ENCODE results near the genes EPOR, ZNF491, ZNF69, ZNF763 and ZNF625.

- PRO-cap, result no peak
These were observed 19.4 kb downstream of the SPC24 start for GRCh38 chr19:11135799-11136916.

- PRO-cap, result no peak
These were observed 16.9 kb downstream of the KANK2 start for GRCh38 chr19:11180495-11180894.

DNA sequence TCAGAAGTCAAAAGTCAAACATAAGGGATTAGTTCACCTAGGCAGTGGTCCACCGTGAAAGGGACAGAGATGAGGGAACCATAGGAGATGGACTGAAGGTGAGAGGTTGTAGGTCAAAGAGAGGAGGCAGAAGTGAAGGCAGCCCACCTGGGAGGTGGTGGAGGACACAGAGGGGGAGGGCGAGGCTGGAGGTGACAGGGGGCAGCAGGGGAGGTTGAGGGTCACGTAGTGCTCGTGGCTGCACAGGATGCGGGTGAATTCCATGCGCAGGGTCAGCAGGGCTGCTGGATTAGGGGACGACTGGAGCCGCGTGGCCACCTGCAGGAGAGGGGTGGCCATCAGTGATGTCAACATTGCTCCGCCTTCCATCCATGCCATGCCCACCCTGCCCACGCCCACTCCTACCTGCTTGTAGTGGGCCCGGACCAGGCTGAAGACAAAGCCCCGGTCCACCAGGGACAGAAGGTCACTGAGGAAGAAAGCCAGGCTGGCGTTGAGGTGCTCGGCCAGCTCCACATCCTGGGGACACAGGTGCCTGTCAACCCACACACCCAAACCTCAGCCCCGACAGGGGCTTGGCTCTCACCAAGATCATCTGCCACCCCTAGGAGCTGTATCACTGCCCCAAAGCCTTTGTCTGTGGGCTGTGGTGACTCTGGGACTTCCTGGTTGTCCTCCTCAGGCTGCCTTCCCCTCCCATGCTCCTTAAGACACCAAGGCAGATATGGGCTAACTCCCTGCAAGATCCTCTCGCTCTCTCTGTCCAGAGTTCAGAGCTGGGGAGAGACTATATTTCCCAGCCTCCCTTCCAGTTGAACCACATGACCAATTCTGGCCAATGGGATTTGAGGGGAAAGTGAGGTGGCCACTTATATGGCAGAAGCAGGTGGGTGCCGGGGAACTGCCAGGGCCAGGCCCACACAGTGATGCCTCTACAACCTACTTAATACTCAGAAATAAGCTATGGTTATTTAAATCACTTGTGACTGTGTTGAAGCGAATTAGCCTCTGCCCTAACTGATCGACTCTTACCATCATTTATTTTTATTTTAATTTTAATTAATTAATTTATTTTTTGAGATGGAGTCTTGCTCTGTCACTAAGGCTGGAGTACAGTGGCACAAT lies 16.5 kb upstream of the ANGPTL8 start:
- PRO-cap, result no peak

DNA sequence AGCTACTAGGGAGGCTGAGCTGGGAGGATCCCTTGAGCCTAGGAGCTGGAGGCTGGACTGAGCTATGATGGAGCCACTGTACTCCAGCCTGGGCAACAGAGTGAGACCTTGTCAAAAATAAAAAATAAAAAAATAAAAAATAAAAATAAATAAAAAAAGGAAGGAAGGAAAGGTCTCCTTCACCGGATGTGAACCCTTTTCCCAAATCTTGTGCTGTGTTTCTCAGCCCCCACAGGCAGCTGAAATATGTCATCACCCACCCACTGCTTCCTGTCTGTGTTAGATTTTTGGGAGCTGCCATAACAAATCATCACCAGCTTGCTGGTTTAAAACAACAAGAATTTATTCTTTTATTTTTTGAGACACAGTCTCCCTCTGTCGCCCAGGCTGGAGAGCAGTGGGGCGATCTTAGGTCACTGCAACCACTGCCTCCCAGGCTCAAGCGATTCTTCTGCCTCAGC lies 9.5 kb upstream of the TSPAN16 start:
- PRO-cap, result no peak

DNA sequence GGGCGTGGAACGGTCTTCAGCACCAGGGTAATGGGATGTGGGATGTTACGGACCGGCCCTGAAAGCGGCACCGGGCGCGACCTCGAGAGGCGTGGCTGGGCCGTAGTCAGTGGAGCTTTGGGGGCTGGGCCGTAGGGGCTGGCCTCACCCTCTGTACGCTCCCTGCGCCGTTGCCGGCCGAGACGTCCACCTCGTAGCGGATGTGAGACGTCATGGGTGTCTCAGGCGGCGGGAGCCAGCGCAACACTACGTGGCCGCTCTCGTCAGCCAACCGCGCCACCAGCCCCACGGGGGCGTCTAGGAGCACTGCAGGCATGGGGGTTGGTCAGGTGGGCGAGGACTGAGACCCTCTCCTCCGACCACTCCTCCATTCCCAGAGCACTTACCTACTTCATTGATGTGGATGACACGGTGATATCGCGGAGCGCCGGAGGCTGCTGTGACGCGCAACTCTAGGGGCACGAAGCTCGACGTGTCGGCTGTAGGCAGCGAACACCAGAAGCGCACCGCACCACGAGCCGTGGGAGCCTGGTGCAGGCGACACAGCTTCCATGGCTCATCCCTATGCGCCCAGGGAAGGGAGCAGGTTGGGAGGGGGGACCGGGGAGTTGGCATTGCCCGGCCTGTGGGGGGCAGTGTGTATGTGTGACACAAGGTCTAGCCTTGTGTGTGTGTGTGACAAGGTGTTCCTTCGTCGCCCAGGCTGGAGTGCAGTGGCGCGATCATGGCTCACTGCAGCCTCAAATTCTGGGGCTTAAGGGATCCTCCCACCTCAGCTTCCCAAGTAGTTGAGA lies 2.4 kb downstream of the EPOR start:
- PRO-cap, result unidirectional peak, plus-strand start at position 77 of the sequence; bidirectional peak, plus-strand start at position 213 of the sequence, minus-strand start at position 204 of the sequence

- PRO-cap, result bidirectional peak, plus-strand start at chr19:11384431, minus-strand start at chr19:11384313
These were observed at the start of gene EPOR for GRCh38 chr19:11384166-11384651. EPOR (minus strand) TSS chr19:11384314.

DNA sequence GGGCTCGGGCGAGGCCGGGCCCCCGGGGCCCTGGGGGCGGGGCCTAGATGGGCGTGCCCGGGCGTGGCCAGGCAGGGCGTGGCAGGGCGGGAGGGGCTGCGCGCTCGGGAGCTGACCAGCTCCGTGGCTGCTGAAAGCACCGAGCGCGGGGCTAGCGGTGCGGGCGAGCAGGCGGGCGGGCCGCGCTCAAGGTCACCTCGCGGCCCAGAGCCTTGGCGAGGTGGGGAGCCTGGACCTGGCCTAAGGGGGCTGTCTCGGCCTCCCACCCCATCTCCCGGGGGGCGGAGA lies 1.3 kb downstream of the ELAVL3 start:
- PRO-cap, result no peak

GRCh38 chr19:11481464-11482182 lies 777 bp upstream of the ELAVL3 start:
- PRO-cap, result no peak

GRCh38 chr19:11549606-11550447 lies 9.2 kb downstream of the ELOF1 start:
- PRO-cap, result no peak

- PRO-cap, result bidirectional peak, plus-strand start at chr19:11597483, minus-strand start at chr19:11597632; bidirectional peak, plus-strand start at chr19:11597871, minus-strand start at chr19:11597928; bidirectional peak, plus-strand start at chr19:11598239, minus-strand start at chr19:11598052
These were observed 521 bp downstream of the ZNF627 start for GRCh38 chr19:11597571-11598436.

- PRO-cap, result no peak
These were observed 42.0 kb downstream of the ZNF823 start for GRCh38 chr19:11696812-11697099.

DNA sequence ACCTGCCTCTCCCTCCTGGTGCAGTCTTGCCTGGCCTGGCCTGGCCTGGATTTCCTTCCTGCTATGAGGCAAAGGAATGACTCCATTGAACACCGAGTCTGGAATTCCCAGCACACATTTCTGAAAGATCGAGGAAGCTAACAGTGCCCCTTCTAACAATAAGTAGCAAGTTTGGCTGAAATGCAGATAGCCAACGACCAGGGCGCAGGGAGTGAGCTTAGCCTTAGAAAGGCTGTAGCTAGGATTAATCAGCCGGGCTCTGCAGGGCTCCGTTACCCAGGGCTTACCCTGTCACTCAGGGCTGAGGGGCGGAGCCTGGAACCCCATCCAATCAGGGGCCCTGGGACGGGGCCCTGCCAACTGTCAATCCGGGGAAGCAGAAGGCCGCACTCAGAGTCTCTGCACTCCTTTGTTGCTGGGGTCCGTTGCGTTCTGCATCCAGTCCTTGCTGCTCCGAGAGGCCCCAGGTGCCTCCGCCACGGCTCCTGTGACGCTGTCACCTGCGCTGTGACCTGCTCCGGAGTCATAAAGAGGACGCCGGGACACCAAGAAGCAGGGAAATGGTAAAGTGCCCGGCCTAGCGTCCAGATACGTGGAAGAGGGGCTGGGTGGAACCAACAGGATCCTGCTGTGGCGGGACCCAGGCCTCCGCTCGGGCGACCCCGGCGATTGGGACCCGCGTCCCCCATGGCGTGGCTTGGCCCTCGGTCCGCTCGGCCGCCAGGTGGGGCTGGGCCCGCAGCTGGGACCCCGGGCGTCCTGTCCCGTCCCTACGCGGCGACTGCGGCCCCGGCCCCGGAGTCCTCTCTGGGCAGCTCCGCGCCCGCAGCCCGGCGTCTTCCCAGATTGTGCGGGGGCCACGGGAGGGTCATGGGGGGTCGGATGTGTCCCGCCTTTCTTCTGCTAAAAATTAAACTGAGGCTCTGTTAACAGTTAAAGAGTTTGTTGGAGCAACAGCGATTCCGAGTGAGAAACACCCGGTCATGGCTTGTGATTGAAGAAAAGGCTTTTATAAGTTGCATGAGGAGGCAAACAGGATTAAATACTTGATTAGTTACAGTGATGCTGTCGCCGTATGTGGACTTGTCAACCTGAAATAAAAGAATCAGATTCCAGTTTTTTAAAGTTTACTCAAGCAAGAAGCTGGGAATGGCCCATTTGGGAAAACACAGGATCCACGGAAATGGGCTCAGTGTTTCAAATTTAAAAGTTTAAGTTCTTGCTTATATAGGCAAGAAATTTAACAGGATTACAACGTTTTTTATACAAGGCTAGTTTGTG lies at the start of gene ZNF491:
ZNF491 (plus strand) TSS at position 359 of the 1,281 bp plus-strand sequence.
- PRO-cap, result bidirectional peak, plus-strand start at position 404 of the sequence, minus-strand start at position 246 of the sequence; unidirectional peak, minus-strand start at position 671 of the sequence; unidirectional peak, minus-strand start at position 706 of the sequence

DNA sequence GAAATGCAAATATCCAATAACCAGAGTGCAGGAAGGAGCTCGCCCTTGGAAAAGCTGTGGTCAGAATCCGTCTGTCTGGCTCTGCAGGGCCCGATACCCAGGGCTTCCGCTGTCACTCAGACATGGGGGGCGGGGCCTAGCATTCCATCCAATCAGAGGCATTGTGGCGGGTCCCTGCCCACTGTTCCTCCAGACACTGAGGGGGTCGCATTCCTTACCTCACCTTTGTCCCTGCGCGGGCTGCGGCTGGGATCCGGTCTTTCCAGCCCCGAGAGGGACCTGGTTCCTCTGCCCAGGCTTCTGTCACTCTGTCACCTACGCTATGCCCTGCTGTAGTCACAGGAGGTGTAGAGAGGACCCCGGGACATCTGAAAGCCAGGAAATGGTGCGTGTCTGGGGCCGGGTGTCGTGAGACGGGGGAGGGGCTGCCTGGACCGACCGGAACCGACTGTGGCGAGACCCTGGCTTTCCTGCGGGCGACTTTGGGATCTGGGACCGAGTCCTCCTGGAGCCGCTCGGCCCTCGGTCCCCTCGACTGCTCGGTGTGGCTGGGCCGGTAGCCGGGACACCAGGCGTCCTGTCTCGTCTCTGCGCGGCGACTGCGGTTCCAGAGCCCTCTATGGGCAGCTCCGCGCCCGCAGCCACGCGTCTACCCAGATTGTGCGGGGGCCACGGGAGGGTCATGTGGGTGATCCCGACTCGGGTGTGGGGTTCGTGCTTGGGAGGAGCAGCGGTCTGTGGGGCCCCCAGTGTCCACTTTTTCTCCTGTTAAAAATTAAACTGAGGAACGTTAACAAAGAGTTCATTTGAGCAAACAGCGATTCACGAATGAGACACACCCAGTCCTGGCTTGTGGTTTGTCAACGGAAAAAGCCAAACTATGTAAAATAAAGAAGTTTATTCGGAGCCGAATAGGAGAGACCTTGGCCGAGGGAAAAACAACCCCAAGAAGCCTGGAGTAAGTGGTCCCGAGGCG lies at the start of gene ZNF69:
ZNF69 (plus strand) TSS at position 181 of the 976 bp plus-strand sequence.
- PRO-cap, result bidirectional peak, plus-strand start at position 228 of the sequence, minus-strand start at position 67 of the sequence; bidirectional peak, plus-strand start at position 610 of the sequence, minus-strand start at position 601 of the sequence; bidirectional peak, plus-strand start outside the sequence, minus-strand start at position 782 of the sequence

DNA sequence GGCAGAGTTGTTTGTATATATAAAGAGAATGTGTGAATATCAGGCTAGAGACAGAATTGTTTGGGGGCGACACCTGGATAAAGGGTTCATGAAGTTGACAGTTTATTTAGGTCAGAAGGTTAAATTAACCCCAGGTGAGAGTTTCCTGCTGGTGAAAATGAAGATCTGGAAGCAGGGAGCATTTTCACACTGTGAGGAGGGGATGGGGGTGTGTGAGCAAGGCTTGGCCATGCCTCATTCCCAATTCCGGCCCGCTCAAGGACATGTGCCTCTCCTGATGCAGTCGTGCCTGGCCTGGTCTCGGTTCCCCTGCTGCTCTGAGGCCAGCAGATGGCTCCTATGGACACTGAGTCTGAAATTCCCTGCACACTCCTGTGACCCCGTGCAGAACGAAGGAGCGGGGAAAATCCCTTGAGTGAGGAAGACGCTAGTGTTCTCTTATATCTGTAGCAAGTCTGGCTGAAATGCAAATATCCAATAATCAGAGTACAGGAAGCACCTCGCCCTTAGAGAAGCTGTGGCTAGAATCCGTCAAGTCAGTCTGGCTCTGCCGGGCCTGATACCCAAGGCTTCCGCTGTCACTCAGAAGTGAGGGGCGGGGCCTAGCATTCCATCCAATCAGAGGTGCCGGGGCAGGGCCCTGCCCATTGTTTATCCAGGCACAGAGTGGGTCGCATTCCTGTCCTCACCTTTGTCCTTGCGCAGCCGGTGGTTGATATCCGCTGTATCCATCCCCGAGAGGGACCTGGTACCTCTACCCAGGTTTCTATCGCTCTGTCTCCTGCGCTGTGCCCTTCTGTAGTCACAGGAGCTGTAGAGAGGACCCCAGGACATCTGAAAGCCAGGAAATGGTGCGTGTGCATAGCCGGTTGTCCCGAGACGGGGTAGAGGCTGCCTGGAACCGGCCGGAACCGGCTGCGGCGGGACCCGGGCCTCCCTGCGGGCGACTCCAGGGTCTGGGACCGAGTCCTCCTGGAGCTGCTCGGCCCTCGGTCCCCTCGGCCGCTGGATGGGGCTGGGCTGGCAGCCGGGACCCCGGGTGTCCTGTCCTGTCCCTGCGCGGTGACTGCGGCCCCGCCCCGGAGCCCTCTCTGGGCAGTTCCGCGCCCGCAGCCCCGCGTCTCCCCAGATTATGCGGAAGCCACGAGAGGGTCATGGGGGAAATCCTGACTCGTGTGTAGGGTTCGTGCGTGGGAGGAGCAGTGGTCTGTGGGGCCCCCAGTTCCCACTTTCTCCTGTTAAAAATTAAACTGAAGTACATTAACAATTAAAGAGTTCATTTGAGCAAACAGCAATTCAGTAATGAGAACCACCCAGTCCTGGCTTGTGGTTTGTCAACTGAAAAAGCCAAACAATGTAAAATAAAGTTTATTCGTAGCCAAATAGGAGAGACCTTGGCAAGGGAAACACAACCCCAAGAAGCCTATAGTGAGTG lies at the start of gene ZNF763:
ZNF763 (plus strand) TSS at position 680 of the 1,435 bp plus-strand sequence.
- PRO-cap, result bidirectional peak, plus-strand start at position 694 of the sequence, minus-strand start at position 549 of the sequence; bidirectional peak, plus-strand start at position 1,001 of the sequence, minus-strand start at position 1,064 of the sequence

DNA sequence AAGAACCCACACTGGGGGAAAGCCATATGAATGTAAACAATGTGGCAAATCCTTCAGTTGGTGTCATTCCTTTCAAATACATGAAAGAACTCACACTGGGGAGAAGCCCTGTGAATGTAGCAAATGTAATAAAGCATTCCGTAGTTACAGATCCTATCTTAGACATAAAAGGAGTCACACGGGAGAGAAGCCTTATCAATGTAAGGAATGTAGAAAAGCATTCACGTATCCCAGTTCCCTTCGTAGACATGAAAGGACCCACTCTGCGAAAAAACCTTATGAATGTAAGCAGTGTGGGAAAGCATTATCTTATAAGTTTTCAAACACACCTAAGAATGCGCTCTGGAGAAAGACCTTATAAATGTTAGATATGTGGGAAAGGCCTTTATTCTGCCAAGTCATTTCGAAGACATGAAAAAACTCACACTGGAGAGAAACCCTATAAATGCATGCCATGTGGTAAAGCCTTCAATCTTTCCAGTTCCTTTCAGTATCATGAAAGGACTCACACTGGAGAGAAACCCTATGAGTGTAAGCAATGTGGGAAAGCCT lies 14.0 kb downstream of the ZNF763 start:
- PRO-cap, result no peak

DNA sequence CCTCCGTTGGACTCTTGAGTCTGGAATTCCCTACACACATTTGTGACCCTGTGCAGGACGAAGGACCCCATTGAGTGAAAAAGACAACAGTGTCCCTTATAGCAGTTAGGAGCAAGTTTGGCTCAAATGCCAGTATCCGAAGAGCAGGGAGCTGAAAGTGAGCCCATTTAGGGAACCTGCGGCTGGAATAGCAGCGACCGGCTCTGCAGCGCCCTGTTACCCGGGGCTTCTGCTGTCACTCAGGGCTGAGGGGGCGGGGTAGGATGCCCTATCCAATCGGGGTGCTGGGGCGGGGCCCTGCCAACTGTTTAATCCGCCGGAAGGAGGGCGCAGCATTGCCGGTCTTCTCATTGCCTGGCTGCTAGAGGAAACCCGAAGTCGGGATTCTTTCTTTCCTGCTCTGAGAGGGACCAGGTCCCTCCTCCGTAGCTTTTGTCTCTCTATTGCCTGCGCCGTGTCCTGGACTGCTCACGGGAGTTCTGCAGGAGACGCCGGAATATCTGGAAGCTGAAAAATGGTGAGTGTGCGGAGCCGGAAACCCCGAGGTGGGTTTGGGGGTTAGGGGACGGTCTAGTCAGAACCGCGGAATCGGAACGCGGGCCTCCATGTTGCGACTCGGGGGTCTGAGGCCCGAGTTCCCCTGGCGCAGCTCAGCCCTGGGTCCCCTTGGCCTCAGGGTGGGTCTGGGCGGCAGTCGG lies 22.6 kb downstream of the ZNF763 start:
- PRO-cap, result bidirectional peak, plus-strand start at position 350 of the sequence, minus-strand start at position 189 of the sequence; bidirectional peak, plus-strand start at position 577 of the sequence, minus-strand start at position 516 of the sequence

- PRO-cap, result bidirectional peak, plus-strand start at chr19:12156301, minus-strand start at chr19:12156266; bidirectional peak, plus-strand start at chr19:12156558, minus-strand start at chr19:12156443; bidirectional peak, plus-strand start at chr19:12156612, minus-strand start at chr19:12156722
These were observed at the start of gene ZNF625 for GRCh38 chr19:12155990-12157195. ZNF625 (minus strand) TSS chr19:12156734.

- PRO-cap, result no peak
These were observed 420 bp downstream of the MAN2B1 start for GRCh38 chr19:12666038-12666606.

- PRO-cap, result no peak
These were observed 2.5 kb upstream of the FBXW9 start for GRCh38 chr19:12698950-12699349.

DNA sequence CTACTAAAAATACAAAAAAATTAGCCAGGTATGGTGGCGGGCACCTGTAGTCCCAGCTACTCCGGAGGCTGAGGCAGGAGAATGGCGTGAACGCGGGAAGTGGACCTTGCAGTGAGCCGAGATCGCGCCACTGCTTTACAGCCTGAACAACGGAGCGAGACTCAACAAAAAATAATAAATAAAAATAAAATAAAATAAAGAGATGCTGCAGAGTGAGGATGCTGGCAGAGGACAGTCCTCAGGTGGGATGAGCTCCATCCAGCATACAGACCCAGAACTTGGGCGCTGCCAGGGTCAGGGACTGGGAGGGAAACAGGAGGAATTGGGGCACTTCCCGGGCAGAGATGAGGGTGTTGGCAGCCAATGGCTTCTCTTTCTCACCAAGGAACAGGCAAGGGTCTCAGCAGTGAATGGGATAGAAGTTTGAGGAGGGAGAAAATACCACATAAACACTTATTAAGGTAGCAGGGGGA lies 3.2 kb downstream of the GET3 start:
- PRO-cap, result no peak